HT-29 (cell line): Measurements from ENCODE around the genes MARK1 and DUSP10.

DNA sequence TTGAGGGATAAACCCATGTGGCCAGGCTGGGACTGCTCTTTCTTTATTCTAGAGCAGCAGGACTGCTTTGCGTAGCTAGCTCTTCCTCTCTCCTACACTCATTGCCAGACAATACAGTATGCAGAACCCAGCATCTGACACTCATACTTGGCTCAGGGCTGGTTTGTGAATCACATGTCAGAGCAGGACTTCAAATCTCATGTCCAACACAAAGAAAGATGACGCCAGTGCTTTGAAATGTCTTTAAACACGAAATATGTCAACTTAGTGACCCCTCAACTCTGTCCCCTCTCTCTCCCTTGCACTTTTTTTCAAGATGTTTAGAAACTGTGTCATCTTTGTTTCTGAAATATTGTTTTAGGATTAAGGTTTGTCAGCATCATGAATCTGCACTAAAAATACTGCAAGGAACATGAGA, 135.0 kb downstream of the TGFB2 start:
- RAMPAGE, long total RNA = no peak

- RAMPAGE, long total RNA = no peak
Observed at GRCh38 chr1:219488149-219488593, 124.7 kb downstream of the ZC3H11B start.

- RAMPAGE, long total RNA = no peak
Observed at GRCh38 chr1:219834509-219834903, 93.9 kb downstream of the SLC30A10 start.

- RAMPAGE, long total RNA = no peak
Observed at GRCh38 chr1:219979898-219980777, 51.8 kb upstream of the SLC30A10 start.

DNA sequence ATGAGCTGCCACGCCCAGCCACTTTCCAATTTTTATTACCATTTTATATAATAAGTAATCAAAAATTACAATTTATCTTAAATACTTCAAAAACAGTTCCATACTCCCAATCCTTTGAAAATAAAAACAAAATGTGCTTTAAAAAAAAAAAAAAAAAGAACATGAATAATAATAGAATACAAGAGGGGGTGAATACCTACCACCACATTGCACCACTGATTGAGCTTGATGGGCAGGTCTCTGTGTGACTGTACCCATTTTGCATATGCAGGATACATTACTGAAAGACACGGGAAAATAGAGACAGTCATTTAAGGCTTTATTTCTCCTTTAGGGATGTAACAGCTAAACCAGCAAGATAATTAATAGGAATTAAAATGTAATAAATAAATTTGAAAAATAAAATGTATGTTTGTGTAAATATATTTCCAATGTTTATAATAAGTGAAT, 52.8 kb upstream of the SLC30A10 start:
- RAMPAGE, long total RNA = no peak

GRCh38 chr1:220118796-220119464, 25.0 kb downstream of the IARS2 start:
- RAMPAGE, long total RNA = no peak

DNA sequence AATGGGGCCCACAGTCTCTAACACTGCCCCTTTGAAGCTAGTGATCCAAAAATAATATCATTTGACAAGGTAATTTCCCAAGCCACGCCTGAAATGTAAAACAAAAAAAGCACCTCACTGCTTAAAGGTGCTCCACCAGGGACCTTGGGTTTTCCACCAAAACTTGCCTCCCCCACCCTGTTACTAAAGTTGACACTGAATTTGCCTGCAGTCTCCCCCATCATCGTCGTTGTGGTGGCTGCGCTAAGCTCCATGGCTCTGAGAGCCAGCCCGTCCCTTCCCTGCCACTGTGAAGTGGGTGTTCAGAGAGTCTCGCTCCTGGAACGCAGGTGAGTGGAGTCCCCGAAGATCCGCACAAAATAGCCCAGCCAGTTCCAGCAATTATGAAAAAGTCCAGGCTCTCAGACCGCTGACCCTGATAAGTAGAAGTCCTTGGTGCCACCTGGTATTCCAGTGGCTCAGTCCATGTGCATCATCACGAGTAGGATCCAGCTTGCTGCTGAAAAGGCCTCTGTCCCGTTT, 52.2 kb downstream of the RAB3GAP2 start:
- RAMPAGE, long total RNA = no peak

- RAMPAGE, long total RNA = no peak
Observed at GRCh38 chr1:220264652-220264894, 7.7 kb downstream of the RAB3GAP2 start.

DNA sequence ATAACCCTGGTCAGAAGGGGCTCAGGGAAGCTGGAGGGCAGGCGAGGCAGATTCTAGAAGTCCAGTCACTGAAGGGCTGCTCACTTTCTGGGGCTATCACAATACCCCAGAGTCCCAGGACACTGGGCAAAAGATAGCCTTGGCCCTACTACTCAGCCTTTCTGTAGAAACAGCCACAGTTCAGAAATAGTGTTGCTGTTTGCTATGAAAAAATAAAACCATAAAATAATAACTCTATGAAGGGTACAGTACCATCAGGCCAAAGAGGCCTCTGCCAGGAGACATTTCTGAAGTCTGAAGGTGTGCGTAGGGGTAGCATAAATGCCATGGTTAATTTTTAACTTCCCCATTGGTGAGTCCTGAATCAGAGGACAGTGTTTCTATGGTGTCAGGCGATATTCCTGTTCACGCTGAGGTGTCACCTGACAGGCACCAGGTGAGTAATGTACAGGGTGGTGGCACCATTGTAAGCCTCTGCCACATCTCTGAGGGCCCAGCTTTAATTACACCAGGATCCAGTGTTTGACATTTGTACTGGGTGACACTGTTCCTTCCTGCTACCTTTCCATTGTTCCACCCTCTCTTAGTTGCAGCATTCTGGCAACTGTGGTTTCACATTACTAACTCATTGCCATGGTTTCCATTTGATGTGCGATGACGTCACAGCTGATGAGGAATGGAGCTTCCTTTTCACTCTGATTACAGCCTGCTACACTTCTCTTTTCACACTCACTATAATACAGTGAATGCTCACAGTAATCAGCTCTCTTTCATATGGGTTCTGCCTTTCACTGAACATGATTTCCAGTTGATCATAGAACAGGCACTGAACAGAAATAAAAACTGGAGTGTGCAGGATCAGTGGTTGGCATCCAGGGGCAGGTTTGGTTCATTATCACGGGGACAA, 40.7 kb upstream of the MARK1 start:
- RAMPAGE, long total RNA = no peak

- RAMPAGE, long total RNA = no peak
Observed at GRCh38 chr1:220527852-220528514, at the start of gene MARK1. Gene MARK1 (plus strand): TSS chr1:220528136.

- RAMPAGE, long total RNA = no peak
Observed at GRCh38 chr1:220783916-220784385, 2.8 kb upstream of the MTARC1 start.

DNA sequence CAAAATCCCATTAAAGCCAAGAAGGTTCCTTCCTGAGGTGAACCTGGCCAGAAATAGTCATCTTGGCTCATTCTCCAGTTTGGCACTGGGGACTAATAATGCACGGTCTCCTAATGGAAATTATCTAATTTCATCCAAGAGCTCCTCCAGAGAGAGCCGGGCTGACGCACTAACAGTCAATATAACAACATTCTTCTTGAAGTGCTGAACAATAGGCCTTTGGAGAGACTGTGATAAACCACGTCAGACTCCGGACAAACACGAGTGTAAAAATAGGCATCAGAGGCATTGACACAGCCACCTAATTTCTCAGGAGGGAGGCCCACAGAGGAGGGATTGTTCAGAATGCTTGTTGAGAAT, 35.5 kb upstream of the HLX start:
- RAMPAGE, long total RNA = no peak

GRCh38 chr1:221273740-221274131, 394.5 kb downstream of the HLX start:
- RAMPAGE, long total RNA = no peak

GRCh38 chr1:221543495-221543890, 198.4 kb downstream of the DUSP10 start:
- RAMPAGE, long total RNA = no peak

DNA sequence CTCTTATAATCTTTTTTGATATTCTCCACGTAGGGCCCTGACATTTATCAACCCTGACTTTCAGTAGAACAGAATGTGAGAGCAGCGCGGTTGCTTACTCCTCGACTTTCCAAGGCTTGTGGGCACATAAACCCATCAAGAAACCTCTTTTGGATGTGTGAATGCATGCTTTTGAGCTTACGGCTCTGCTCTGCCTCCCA, 34.7 kb downstream of the DUSP10 start:
- RAMPAGE, long total RNA = no peak

GRCh38 chr1:221712159-221712761, 29.6 kb downstream of the DUSP10 start:
- RAMPAGE, long total RNA = no peak

- RAMPAGE, long total RNA = no peak
Observed at GRCh38 chr1:221741212-221742189, at the start of gene DUSP10. Gene DUSP10 (minus strand): TSS chr1:221742089.

GRCh38 chr1:221829426-221830167, 87.7 kb upstream of the DUSP10 start:
- RAMPAGE, long total RNA = no peak

GRCh38 chr1:221837777-221838339, 96.0 kb upstream of the DUSP10 start:
- RAMPAGE, long total RNA = no peak

GRCh38 chr1:221840552-221841039, 98.7 kb upstream of the DUSP10 start:
- RAMPAGE, long total RNA = no peak